ENCODE measurements around a stretch of chr1.

- PRO-cap: no peak
- RAMPAGE, long total RNA: no peak
Observed at GRCh38 chr1:117826316-117826957, 103.0 kb downstream of the GDAP2 start.

GRCh38 chr1:119101458-119102181 lies 38.8 kb downstream of the WARS2 start:
- PRO-cap: no peak
- RAMPAGE, long total RNA: no peak

DNA sequence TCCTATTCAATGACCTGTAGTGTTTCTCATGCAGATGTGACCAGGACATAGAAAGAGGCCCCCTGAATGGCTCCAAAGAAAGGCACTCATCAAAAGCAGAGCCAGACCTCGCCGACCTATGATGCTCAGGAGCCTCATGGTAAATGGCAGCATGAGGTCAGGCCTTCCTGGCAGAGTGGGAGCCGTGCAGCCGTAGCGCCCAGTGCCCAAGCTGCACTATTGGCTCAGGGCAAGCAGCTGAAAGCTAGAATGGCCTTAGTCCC lies 42.3 kb upstream of the HAO2 start:
- PRO-cap: no peak
- RAMPAGE, long total RNA: no peak

- PRO-cap: no peak
- RAMPAGE, long total RNA: no peak
Observed at GRCh38 chr1:119380867-119381387, 12.3 kb downstream of the HAO2 start.

DNA sequence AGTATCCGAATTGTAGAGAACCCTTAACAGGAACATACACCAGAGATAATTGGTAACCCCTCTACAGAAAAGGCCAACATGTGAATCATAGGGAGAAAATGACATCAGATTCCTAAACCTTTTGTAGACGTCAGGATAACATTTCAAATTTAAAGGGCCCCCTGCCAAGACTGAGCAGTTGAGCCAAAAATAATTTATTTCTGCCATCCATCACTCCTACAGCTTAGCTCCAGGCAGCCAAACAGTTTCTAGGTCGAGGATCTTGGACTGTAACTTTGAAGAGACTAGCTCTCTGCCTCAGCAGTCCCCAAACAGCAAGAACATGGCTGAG lies 21.2 kb downstream of the ZNF697 start:
- PRO-cap: no peak
- RAMPAGE, long total RNA: no peak

- PRO-cap: no peak
- RAMPAGE, long total RNA: no peak
Observed at GRCh38 chr1:119645630-119646331, 2.3 kb downstream of the ZNF697 start.

DNA sequence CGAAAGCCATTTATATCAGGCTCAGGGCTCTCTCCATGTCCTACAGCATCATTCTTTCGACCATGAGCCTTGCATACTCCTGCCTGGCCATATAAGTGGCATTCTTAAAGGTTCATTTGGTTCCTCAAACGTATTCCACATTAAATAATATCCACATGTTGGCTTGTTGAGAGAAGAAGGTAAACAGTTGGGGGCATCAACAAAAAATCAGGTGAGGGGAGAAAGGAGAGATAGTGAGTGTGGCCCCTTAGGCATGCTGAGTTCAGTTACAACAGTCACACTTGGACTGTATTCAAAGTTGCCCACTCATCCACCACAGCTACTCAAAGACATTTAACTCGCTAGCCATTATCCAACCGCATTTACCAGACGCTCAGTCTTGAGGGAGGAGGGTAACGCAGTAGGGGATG lies 1.5 kb downstream of the ZNF697 start:
- PRO-cap: no peak
- RAMPAGE, long total RNA: no peak

DNA sequence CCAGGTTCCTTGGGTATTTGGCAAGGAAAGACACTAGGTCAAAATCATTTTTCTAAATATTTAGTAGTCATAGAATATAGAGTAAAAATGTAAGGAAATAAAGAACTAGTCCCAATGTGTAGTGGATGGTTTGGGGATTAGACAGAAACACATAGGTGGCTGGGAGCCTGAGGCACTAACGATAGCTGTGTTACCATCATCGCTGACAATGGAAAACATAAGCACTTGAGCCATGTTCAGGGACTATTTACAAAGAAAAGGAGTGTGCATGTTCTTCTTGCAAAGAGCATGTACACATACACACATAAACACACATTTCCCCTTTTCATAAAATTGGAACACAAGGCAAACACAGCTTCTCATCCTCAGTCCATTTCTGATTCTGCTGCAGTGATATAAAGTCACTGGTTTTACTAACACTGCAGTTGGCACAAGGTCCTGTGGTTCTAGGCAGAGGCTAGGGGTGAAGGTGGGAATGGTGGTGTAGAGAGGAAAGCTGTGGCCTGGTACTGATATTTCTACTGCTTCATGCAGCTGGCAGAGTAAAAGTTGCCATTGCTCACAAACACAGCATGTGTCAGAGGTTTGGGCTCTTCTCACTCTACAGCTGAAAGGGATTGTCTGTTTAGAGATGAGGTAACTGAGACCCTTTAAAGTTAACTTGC lies 620 bp downstream of the HMGCS2 start:
- PRO-cap: no peak
- RAMPAGE, long total RNA: no peak

- PRO-cap: no peak
- RAMPAGE, long total RNA: no peak
Observed at GRCh38 chr1:119878938-119879278, 17.4 kb downstream of the ADAM30 start.

DNA sequence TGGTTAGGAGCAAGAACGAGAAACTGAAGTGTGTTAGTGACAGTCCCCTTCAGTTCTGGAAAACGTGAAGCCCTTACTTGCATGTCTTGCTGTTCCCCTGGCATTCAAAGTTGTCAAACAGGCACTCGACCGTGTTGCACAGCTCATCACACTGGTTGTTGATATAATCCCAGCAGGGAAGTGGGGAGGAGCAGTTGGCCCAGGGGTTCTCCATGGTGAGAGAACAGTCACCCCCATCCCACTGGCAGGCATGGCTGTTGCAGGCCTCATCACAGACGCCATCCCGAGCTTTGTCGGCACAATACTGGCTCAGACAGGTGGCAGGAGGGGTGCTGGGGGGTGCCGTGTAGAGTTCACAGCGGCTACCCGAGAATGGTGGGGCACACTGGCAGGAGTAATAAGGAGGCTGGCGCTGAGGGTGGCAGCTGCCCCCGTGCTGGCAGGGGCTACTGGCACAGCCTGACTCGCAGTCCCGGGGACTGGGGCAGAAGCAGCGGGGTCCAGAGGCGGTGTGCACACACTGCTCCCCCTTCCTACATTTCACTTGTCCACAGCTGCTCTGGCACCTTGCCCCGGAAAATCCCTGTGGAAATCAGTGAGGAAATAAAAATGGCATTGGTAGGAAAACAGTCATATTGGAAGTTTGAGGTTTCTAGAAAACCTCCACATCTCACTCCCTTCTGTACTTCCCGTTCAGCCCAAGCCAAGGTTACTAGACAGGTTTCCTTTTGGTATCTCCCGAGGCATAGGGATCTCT lies 29.1 kb upstream of the ADAM30 start:
- PRO-cap: no peak
- RAMPAGE, long total RNA: no peak

DNA sequence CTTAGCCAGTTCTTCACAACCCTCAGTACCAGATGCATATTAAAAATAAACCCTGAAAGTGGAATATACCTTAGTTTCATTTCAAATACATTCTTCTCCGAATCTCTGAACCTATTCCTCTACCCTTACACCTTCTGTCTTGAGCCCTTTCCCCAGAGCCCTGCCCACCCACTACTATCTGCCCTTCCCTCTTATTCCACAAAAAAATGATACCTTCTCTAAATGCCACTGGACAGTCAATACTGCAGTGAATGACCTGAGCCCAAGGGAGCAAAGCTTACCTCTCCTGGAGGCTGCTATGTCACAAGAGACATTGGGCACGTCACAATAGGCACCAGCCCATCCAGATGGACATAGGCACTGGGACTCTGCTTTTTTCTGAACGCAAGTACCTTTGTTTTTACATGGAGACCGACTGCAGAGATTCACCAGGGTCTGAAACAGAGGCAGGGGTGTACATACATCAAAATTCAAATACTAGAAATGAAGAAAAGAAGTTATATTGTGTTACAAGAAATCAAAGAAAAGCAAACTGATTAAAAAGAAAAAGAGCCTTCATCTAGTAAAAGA lies 41.3 kb upstream of the ADAM30 start:
- PRO-cap: no peak
- RAMPAGE, long total RNA: no peak

- PRO-cap: no peak
- RAMPAGE, long total RNA: no peak
Observed at GRCh38 chr1:120620426-120620845, 103.3 kb upstream of the NOTCH2NLR start.

- PRO-cap: unidirectional peak, minus-strand start at chr1:120724722
- RAMPAGE, long total RNA: no peak
Observed at GRCh38 chr1:120724465-120724911, 743 bp downstream of the NOTCH2NLR start.

- PRO-cap: no peak
- RAMPAGE, long total RNA: no peak
Observed at GRCh38 chr1:121511300-121512534, 326.9 kb downstream of the SRGAP2C start.

- PRO-cap: no peak
- RAMPAGE, long total RNA: no peak
Observed at GRCh38 chr1:143729263-143730014, 176.3 kb downstream of the H3-7 start.

DNA sequence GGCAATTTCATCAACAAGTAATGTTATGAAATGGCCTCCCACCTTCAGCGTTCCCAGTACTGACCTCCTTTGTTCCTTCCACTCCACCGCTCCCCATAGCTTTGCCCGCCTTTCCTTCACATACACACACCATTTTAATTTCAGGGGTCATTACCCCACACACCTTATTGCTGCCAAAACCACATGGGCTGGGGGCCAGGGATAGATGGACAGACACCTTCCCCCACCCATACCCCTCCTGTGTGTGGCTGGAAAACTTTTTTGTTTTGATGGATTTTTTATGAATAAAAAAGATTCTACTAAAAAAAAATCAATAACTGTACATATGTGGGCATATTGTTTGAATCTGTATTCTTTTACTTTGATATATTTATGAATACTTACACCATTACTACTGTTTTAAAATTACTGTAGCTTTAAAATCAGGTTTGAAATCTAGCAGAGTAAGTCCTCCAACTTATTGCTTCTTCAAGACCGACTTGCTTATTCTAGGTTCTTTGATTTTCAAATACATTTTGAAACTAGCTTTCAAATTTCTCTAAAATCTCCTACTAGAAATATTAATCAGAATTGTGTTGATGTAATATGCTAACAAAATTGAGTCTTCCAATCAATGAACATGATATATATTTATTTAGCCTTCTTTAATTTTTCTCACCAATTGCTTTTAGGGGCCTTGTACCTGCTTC lies 18.4 kb downstream of the NBPF15 start:
- PRO-cap: no peak
- RAMPAGE, long total RNA: no peak

- PRO-cap: bidirectional peak, plus-strand start at chr1:144552215, minus-strand start at chr1:144551930
- RAMPAGE, long total RNA: no peak
Observed at GRCh38 chr1:144552064-144552472, 40.6 kb upstream of the PPIAL4F start.

DNA sequence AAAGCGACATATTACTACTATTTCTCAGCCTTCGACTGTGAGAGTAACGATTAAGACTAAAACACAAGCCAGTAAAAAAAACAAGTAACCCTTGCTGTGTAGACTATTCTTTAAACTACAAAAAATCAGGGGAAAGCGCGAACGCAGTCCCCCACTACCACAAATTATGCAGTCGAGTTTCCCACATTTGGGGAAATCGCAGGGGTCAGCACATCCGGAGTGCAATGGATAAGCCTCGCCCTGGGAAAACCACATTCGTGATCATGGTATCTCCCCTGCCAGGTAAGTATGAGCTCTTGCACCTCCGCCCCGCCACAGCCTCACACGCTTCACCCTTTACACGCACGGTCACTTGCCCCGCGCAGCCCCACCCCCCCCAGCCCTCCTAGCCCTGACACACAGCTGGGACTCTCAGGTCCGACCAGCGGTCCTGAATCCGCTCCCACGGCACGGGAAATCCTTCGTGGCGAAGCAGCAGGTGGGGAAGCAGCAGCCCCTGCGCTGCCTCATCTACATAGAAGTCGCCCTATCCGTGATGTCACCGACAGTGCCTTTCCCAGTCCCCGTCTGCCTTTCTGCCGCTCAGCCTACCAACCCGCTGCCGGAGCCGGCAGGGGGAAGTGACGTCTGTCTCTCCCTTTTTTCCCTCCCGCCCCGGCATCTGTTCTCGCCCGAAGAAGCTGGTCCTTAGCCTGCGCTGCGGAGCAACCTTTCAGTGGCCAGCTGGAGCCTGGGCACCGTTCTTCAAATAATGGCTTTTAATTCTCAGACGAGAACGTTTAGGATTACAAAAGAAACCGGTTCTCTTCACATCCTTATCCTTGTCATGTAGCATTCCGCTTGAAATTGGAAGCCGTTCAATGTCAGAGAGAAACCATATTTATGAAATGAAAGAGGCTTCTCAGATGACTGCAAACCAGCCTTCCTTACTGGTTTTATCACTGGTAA lies 31.9 kb upstream of the PPIAL4F start:
- PRO-cap: unidirectional peak, minus-strand start at position 290 of the sequence
- RAMPAGE, long total RNA: no peak

DNA sequence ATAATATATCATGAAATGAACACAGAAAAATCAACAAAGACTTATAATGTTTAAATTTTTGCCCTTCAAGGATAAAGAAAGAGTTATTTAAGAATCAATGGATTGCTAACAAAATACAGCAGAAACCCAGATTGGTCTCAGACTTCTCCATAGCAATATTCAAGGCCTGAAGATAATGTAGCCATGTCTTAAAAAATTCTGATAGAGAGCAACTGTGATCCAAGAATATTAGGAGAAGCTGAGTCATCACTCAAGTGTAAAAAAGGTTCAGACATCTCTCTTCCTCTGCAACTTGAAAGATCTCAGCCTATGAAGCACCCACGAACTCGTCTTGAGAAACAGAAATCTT lies 85.3 kb downstream of the SRGAP2B start:
- PRO-cap: unidirectional peak, plus-strand start at position 290 of the sequence
- RAMPAGE, long total RNA: no peak

DNA sequence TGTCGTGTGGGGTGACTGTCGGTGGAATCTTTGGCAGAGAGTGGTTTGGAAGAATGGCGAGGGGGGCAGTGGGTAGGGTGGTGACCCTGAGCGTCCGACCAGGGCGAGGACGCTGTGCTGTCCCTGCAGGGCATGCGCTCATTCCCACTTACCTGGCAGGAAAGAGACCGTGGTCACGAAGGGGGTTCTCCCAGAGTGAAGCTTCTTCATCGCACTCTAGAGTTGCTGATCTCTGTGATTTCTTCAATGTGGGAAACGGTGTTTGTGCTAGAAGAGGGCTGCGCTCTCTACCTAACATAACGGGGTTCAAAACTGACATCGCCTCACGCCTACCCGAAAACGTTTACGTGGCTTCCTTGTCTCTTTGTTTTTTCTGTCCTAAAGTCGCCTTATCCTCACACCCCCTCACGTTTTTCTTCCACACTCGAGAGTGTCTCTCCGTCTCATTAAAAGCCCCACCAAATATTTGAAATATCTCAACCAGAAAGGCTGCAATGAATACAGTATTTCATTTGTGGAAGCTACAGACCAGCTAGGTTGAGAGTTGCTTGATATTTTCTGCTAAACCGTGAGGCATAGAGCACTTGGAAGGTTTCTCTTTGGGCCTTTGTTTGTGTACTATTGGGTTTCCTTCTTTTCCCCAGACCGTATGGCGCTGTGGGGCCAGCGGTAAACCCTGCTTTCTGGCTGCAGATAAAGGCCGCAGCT lies 72.4 kb downstream of the PPIAL4D start:
- PRO-cap: no peak
- RAMPAGE, long total RNA: no peak

Data from OCI-LY7 (cell line).